AG09309 (cell line): ENCODE measurements around a stretch of chr12.

DNA sequence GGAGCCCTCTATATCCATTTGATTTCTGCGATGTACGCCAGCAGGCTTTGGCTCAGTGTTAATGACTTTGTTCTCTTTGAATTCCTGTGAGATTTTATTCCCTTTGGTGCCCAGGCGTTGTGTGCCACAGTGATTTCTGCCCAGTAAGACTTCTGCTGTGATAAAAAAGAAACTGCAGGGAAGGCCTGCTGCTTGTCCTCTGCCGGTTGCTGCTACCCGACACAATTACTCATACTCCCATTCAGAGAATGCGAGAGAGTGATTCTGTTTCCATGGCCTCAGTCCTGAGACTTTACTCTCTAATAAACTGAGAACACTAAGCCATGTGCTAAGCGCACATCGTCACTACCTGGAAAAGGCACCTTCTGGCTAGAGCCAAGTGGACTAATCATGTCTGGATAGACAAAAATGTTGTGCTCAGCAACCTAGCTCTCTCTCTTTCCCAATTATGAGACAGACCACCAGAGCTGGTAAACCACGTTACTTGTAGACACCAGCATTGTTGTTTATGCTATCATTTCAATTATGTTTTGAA, 88.5 kb upstream of the MDM1 start:
- RRBS = no CpG with 5 or more reads among the region's 9 CpGs

DNA sequence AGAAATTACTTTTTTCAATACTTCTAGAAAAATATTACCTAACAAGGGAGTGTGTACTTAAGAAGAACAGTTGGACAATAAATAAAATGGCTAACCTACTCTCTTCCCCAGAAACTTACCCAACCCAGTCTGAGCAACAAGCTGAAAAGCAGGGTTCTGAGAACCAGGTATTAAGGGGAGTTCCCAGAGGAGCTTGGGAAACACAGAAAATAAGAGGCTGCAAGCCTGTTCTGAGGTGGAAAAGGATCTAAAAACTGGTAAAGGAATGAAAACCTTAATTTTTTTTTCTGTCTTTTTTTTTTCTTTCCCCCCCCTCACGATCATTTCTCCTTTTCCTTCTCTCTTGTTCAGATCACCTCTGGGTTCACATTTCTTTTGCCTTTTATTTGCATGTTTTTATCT, 78.1 kb upstream of the RAP1B start:
- RRBS = no CpG with 5 or more reads among the region's 1 CpG

DNA sequence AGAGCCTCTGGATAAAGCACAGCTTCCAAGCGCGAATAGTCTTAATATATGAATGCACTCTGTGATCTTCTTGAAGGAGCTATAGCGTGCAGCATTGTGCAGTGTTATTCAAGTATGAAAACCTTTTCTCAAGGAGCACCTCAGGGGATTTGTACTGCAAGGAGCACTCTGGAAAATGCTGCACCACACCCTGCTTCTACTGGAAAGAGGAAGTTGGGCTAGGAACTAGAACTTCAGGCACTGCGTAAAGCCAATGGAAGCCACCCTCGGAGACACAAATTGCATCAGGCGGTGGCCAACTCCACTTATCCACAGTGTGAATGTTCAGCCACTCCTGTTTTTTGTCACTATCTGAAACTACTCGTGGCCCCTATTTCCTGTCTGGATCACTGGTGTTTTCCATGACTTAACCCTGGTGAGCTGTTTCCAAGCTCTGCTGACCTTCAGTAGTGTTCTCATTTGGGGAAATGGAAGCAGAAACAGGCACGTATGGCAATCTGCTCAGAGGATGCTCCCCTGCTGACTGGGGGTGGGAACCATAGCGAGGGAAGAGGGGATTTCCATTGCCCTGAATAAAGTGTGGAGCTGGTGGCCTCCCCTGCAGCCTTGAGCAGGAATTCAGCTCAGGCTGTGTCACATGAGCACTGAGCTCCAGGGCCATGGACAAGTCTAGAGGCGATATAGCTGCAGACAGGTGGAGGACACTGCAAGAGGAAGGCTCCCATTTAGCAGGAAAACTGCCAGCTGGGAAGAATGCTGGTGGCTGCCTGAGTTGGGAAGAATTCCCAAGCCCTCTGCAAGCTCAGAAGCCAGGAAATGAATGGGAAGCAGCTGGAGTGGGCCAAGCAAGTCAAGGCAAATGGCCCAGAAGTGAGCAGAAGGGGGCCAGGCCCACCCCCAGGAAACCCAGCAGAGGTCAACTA, 50.6 kb upstream of the RAP1B start:
- RRBS = no CpG with 5 or more reads among the region's 10 CpGs

GRCh38 chr12:68628788-68629373, 18.2 kb downstream of the RAP1B start:
- RRBS = no CpG with 5 or more reads among the region's 2 CpGs

DNA sequence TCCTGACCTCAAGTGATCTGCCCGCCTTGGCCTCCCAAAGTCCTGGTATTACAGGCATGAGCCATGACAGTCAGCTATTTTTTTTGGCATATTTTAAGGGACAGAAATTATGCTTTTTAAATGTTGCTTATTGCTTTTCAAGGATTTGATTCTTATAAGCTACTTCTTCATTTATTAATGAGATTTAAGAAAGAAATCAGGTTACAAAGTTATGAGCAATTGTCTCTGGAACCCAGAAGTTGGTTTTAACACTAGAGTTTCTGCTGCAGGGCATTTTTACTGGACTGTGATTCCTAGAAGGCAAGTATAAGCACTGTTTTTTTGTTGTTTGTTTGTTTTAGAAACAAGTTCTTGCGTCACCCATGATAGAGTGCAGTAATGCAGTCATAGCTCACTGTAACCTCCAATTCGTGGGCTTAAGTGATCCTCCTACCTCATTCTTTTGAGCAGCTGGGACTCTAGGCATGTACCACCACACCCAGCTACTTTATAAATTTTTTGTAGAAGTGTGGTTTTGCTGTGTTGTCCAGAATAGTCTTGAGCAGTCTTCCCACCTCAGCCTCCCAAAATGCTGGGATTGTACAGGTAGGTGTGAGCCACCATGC, 25.5 kb downstream of the RAP1B start:
- RRBS = no CpG with 5 or more reads among the region's 3 CpGs

DNA sequence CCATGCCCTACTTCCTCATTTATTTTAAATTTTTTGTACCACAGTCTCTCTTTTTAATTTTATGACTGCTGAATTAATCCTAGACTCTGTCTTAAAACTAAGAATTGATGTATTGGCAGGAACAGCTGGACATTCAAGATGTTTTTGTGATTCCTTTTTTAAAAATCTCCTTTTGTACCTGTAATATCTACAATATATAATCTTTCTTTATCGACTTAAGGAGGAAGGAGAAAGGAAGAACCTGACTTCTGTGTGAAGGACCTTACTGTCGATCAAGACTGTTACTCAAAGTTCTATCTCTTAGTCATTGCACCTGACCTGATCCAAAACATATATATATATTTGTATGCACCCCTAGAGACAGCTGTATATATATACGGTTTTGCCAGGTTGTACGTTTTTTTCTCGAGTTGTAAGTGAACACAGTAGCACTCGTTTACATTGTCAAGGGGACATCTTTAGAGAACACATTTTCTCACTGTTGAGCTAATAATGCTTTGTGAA, 720 bp upstream of the SLC35E3 start:
- RRBS = no CpG with 5 or more reads among the region's 6 CpGs

DNA sequence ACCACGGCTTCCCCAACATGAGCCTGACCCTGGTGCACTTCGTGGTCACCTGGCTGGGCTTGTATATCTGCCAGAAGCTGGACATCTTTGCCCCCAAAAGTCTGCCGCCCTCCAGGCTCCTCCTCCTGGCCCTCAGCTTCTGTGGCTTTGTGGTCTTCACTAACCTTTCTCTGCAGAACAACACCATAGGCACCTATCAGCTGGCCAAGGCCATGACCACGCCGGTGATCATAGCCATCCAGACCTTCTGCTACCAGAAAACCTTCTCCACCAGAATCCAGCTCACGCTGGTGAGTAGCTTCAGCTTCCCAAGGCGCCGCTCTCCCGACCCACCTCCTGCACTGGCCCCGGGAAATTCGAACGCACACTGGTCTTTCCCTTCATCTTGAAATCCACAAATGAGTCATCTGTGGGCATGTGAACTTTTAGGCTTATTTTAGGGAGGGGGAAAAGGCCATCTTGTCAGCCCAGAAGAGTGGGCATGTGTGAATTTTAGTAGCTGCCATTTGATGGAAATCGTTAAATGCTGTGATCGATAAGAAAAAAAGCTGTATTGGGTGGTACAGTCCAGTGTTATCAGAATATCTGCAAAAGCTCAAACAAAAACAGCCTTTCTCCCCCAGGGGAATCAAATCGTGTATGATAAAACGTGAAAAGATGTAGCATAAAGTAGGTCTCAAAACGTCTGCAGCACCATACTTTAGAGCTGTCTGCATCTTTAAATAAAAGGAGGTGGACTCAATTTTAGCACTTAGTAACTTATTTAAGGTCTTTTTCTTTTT, 705 bp downstream of the SLC35E3 start:
- RRBS = no CpG with 5 or more reads among the region's 17 CpGs

- RRBS = no CpG with 5 or more reads among the region's 7 CpGs
Measured at GRCh38 chr12:68787133-68787849, 20.7 kb upstream of the MDM2 start.

- RRBS = no CpG with 5 or more reads among the region's 1 CpG
Measured at GRCh38 chr12:68976498-68976915, 43.5 kb upstream of the CPM start.

DNA sequence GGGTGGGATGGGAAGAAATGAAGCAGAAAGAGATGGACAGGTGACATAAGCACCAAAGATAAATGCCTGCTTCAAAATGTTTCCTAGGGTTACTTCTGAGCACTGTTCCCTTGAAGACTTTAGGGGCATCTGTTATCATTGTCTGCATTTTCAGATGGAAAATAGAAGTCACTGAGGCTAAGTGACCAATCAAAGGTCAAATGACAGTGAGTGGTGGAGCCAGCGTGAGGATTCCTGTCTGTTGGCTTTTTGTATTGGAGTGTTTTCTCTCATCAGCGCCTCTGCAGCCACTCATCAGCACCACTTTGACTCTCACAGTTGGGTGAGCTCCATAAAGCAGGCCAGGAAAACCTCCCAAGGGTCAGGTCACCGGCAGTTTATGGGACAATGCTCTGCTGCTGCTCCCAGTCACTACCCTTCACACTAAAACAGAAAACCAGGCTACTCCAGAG, 133.5 kb upstream of the CPM start:
- RRBS = no CpG with 5 or more reads among the region's 3 CpGs

DNA sequence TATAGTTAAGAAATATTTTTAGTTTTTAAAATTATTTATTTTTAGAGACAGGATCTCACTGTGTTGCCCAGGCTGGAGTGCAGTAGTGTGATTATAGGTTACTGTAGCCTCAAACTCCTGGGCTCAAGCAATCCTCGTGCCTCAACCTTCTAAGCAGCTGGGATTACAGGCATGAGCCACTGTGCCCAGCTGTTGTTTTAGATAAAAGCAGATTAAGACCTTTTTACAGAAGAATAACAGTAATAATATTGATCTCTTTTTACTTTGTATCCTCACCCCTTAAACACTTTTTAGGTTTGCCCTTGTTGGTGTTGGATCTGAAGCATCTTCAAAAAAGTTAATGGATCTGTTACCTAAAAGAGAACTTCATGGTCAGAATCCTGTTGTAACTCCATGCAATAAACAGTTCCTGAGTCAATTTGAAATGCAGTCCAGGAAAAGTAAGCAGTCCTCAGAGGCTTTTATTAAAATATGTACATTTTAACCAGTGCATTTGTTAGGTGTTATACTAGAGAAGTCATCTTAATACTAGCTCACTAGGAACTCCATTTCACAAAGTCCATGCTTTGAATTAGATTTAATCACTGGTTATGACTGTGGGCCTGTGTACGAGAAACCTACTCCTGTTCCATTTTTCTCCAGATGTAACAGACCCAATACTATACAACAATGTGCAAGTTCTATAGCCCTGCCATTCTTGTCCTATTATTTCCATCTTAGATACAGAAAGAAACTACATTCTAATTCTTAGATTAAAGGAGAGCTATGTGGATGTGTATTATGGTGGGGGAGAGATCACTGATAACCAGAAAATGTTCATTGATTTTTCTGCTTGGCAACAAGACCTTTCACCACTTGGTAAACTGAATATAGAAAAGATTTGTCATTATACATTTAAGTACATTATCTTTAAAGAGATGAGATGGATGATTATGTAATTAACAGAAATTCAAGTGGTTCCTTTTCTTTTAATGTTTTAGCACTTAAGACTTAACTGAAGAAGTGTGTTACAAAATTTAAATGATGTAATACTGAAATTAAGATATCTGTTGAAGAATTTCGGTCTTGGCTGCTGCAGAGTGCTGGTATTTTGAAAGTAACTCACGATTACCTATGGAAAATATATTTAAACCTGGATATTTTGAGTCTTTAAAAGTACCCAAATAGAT, 17.4 kb downstream of the CPSF6 start:
- RRBS = no CpG with 5 or more reads among the region's 4 CpGs

GRCh38 chr12:69738148-69738826, 373 bp upstream of the RAB3IP start:
- RRBS = 3% methylated on average over 12 of the region's 47 CpGs

GRCh38 chr12:69853080-69853527, 28.1 kb downstream of the MYRFL start:
- RRBS = no CpG with 5 or more reads among the region's 36 CpGs

DNA sequence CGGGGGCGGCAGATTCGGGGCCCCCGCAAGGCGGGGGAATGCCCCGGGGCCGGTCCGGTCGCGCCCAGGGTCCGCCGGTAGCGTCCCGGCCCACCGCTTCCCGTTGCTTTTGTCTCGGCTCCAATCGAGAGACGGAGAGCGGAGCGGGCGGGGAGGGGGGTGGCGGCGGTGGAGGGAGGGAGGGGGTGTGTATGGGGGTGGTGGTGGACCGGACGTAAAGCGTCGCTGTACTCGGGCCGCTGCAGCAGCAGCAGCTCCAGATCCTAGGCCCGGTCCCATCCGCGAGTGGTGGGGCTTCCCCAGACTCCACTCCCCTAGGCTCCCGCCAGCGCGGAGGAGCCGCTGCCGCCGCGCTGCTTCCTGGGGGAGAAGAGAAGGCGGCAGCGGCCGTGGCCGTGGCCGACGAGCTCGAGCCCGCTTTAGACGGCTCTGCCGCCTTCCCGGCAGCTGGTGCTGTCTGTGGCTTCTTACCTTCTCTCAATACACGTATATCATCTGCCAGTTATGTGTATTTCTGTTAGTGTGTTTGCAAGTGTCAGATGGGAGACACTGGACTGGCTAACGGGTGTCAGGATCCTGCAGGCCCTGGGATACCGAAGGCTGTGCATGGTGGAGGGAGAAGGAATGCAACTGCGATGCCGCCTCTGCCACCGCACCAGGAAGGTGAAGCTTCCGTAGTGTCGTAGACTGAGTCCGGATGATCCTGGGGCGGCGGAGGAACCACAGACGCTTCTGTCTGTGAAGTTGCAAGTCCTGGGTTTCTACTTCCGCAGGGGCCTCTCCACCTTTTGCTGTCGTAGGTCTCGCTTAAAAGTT, 502 bp downstream of the CNOT2 start:
- RRBS = 2% methylated on average over 7 of the region's 66 CpGs

DNA sequence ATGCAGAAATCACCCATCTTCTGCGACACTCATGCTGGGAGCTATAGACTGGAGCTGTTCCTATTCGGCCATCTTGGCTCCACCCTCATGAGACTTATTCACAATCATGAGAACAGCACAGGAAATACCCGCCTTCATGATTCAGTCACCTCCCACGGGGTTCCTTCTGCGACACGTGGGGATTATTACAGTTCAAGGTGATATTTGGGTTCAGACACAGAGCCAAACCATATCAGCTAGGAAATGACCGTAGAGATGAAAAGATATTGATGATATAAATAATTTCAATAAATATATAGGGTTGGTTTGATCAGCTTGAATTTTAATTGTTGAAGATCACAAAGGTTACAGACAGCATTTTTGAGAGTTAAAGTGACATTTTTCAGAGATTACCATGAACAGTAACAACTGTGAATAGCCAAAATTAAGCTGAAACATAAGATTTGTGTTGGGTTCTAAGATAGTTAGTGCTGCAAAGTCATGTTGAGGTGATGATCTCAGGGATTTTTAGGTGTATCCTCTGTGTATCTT, 60.8 kb upstream of the KCNMB4 start:
- RRBS = no CpG with 5 or more reads among the region's 7 CpGs

DNA sequence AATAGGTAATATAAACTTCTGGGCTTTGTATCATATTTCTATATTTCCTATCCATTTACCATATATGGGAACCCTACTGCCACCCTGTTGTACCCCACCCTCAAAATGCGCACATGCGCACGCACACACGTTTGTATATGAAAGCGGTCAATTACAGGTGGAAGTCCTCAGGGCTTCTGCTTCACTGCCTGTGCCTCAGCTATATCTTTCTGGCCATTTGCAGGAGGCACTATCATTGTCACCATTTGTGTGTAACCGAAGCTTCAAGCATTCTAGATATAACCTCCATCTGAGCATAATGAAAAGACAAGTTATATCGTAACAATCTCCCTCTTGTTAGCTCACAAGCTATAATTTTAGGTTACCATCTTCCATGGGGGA, 31.3 kb upstream of the KCNMB4 start:
- RRBS = no CpG with 5 or more reads among the region's 7 CpGs

DNA sequence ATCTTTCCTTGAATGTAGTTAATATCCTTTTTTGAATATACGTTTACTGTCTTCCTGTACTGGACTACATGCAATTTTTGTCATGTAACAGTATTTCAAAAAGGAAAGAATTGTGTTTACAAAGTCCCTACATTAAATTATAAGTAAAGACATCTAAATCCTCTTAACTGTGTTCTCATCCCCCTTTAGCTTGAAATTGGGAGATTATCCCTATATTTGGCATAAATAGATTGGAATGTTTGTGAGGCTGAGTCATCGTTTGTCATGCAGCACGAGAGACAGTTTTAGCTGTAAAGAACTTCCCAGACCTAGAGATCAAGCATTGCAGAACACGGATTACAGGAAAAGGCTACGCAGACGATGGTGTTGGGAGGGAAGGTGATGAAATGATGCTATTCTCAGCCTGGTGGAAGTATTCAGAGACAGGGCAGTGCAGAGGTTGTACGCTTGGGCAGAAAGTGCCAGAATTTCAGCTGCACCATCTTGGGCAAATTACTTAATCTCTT, 93.8 kb downstream of the PTPRB start:
- RRBS = no CpG with 5 or more reads among the region's 7 CpGs

- RRBS = no CpG with 5 or more reads among the region's 7 CpGs
Measured at GRCh38 chr12:71152847-71153550, 4.8 kb downstream of the TSPAN8 start.

- RRBS = no CpG with 5 or more reads among the region's 4 CpGs
Measured at GRCh38 chr12:71158229-71158925, 578 bp upstream of the TSPAN8 start.

GRCh38 chr12:71161888-71162330, 4.1 kb upstream of the TSPAN8 start:
- RRBS = no CpG with 5 or more reads among the region's 1 CpG